Measurements from ENCODE around the gene PCSK9.

DNA sequence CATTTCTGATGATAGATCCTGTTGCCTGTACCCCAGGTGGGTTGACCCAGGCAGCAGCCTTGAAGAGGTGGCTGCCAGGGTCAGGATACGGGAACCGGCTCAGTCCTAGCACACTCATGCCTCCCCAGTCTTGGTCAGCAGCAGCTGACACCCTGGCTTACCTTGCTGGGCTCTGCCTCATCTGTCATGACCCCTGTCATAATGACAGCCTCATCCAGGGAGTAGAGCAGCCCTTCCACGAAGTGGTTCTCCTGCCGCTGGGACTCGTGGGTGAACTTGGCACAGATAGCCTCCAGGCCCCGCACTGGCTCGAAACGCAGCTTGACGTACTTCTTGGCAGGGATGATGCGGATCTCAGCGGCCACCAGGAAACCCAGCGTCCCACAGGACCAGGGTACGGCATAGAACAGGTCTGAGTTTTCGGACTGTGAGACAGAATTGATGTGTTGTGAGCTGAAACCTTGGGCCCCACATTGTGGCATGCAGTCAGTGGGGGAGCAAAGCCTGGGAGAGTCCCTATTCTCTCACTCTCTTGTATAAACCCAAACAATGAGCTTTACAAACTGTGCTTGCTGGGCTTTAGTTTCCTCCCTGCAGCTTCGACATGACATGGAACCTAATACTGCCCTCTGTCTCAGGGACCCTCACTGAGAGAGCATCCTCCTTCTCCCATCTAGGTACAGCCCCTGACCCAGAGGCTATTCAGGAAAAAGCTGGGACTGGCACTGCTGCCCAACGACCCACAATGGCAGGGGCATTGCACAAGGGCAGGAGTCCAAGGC lies 15.6 kb downstream of the DHCR24 start:
- RRBS = no CpG with 5 or more reads among the region's 16 CpGs
CAGE:
- cytosol, long polyA plus RNA = no peak
- long polyA plus RNA = no peak
- nucleus, long polyA plus RNA = no peak

DNA sequence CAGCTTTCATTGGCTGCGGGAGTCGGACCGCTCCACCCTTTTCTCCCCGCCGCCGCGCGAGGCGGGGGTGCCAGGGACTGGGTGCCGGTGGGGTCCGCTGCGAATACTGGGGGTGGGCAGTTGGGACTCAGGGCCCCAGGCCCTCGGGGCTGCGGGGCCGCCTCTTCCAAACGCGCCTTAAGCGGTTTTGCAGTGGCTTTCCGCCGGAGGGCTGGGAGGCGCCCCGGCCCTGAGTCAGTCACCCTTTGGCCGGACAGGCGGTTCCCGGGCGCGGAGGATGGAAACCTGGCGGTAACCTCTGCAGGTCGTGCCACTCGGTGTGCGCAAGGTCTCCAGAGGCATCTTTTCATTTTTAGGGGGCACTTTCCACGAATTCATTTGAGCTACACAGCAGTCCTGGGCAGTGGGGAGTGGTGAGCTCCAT lies 349 bp upstream of the DHCR24 start:
- RRBS = no CpG with 5 or more reads among the region's 32 CpGs
CAGE:
- cytosol, long polyA plus RNA = no peak
- long polyA plus RNA = no peak
- nucleus, long polyA plus RNA = no peak

GRCh38 chr1:55038990-55039994 lies at the start of gene PCSK9:
PCSK9 (plus strand) TSS chr1:55039548.
- RRBS = 9% methylated on average over 8 of the region's 66 CpGs
CAGE:
- cytosol, long polyA plus RNA = start-site peak on the plus strand at chr1:55039490-55039597, 425 reads
- long polyA plus RNA = no peak
- nucleus, long polyA plus RNA = start-site peak on the plus strand at chr1:55039483-55039597, 362 reads

DNA sequence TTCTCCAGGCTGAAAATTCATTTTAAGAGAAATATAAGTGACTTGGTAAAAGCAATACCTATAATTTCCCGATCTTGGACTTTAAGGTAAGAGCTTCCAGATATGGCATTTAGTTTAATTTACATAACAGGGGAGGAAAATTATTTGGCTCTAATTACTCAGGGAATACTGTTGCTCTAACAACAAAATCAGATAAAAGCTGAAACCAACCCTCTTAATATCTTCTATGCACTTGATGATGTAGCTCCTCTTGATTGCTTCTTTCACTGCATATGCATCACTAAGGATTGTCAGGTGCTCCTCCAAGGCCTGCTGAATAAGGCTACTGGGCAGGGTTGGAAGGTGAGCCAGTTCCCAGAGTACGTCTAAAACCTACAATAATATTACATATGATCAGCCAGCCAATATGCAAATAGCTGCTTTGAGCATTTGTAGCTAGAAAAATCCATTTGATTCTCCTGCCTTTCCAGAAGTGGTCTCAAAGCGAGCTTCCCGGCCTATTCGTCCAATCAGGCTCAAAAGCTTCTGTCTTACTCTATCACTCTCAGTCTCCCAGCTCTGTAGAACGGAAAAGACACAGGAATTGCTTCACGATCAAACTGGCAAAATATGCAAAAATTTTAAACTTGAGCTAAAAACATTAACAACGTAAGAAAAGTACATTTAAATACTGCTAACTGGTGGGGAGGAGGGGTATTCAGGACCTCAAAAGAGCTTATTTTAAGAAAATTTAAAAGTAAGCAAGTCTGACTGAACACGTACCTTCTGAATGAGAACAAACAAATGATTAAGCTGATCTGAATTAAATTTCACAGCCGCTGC lies 61.0 kb downstream of the USP24 start:
- RRBS = no CpG with 5 or more reads among the region's 10 CpGs
CAGE:
- cytosol, long polyA plus RNA = no peak
- long polyA plus RNA = no peak
- nucleus, long polyA plus RNA = no peak

DNA sequence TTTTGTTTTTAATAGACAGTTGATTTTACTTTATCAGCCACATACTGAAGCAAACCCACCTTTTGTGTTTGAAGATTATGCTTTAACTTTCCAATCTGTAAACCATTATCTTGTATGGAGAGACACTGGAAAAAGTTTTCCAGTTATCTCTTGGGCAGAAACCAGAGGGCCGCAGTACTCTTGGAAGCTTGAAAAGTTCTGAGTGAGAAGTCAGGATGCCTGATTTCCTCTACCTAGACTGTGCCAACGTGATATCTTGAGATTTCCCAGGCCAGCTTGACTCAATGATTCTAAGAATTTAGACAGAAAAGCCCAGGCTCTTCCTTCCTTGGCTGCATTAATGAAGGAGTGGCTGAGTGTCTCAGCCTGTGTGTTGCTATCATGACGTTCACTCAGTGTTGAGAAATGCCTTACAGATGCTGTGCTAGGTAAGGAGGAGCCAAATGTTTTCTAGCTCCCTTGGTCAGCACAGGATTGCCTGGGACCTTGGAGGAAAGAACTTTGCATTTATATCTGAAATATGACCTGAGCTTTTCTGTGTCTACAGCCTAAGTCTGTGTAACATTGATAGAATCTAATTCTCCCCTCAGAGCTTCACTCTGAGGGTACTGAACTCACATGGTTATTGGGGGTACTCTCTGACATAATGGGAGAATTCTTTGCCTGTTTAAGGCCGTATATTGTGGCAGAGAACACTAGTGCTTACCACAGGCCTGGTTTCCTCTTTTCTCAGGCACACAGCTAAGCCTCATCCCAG lies 454.2 kb upstream of the USP24 start:
- RRBS = no CpG with 5 or more reads among the region's 4 CpGs
CAGE:
- cytosol, long polyA plus RNA = no peak
- long polyA plus RNA = no peak
- nucleus, long polyA plus RNA = no peak

DNA sequence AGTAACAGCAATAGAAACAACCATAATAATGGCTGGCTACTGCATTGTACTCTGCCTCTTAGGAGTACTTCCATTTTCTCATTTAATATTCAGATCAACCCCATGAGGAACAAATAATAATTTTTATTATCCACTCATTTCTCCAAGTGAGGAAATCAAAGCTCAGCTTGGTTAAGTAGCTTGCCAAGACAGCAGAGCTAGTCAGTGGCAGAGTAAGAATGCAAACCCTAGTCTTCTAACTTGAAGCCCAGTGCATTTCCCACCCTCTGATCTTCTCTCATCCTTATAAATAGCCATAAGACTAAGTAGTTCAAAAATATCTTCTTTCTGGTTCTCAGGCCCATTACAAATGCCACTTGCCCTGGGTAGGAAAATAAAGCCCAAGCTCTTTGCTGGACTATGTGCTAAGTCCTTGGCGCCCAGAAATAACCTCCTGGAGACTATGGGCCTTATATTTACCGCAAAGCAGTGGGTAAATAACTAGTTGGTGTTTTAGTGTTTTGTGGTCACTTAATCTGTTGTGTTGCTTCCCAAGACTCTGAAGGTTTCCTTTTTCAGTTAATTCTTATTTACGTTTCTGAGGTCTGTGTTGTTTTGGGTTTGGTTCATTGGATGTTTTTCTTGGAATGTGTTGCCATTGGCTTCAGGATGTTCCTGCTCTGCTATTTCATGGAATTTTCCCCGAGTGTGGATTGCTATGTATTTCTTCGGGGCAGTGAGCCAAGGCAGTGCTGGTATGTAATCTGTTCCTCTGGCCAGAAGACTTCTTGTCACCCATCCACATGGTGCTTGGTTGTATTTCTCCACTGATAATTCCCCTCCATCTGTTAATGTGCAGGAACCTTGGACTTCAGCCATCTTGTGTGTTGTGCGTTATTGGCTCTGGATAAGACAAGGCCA lies 505.6 kb downstream of the PLPP3 start:
- RRBS = no CpG with 5 or more reads among the region's 6 CpGs
CAGE:
- cytosol, long polyA plus RNA = no peak
- long polyA plus RNA = no peak
- nucleus, long polyA plus RNA = no peak

DNA sequence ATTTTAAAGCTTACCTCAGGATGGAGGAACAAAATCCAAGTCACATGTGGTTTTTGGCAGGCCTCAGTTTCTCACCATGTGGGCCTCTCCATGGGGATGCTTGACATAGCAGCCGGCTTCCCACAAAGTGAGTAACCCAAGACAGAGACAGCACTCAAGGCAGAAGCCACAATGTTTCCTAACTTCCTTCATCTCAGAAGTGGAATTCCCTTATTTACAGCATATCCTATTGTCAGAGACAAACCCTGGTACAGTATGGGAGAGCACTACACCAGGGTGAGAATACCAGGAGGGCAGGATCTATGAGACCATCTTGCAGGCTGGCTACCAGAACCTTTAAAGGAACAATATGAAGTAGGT lies 483.0 kb downstream of the PLPP3 start:
- RRBS = no CpG with 5 or more reads among the region's 1 CpG
CAGE:
- cytosol, long polyA plus RNA = no peak
- long polyA plus RNA = no peak
- nucleus, long polyA plus RNA = no peak

- RRBS = no CpG with 5 or more reads among the region's 8 CpGs
CAGE:
- cytosol, long polyA plus RNA = no peak
- long polyA plus RNA = no peak
- nucleus, long polyA plus RNA = no peak
Observed at GRCh38 chr1:56190122-56190742, 389.1 kb downstream of the PLPP3 start.

- RRBS = no CpG with 5 or more reads among the region's 11 CpGs
CAGE:
- cytosol, long polyA plus RNA = no peak
- long polyA plus RNA = no peak
- nucleus, long polyA plus RNA = no peak
Observed at GRCh38 chr1:56408818-56409809, 170.2 kb downstream of the PLPP3 start.

- RRBS = no CpG with 5 or more reads among the region's 4 CpGs
CAGE:
- cytosol, long polyA plus RNA = no peak
- long polyA plus RNA = no peak
- nucleus, long polyA plus RNA = no peak
Observed at GRCh38 chr1:56461940-56462660, 117.3 kb downstream of the PLPP3 start.

- RRBS = no CpG with 5 or more reads among the region's 8 CpGs
CAGE:
- cytosol, long polyA plus RNA = no peak
- long polyA plus RNA = no peak
- nucleus, long polyA plus RNA = no peak
Observed at GRCh38 chr1:56473426-56474562, 105.6 kb downstream of the PLPP3 start.

DNA sequence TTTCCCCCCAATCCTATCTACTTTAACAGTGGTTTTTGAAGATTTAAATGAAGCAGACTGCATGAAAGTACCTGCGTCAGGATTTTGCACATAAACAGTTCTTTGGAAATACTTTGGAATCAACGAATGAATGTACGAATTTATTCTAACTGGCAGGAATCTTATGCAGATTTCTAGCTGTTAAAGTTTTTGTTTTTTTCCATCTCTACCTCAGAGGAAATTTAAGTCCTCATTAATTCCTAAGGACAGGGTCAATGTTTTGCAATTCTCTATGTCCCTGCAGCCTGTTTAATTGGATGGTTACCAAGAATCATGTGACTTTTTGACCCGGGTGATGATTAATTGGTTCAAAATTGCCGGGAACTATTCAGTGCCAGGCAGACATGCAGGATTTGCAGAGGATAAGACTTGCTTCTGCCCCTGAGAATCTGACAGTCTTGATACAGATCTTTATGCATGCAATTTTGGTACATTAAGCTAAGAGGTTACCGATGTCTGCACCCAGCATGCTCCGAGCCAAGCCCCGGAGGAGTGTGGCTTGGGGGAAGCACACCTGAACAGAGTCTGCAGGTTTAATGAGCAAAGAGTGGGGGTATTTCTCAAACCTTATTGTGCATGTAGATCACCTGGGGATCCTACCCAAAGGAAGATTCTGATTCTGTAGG lies 88.0 kb downstream of the PLPP3 start:
- RRBS = no CpG with 5 or more reads among the region's 8 CpGs
CAGE:
- cytosol, long polyA plus RNA = no peak
- long polyA plus RNA = no peak
- nucleus, long polyA plus RNA = no peak

DNA sequence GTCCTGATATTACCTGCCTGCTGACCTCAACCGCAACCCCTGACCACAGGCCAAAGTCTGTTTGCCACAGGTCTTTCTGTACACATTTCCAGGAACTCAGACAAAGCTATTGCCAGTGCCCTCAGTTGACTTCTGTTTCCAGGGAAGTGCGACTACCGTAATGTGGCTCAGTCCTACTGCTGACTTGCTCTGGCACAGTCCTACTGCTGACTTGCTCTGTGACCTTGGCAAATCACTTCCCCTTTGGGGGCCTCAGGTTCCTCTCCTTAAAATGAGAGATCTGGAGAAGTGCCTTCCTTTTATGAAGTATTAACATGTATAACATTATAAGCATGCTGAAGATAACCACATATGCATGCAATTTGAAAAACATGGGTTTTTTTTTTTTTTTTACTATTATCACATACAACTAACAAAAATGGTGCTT lies 55.1 kb downstream of the C8B start:
- RRBS = no CpG with 5 or more reads among the region's 3 CpGs
CAGE:
- cytosol, long polyA plus RNA = no peak
- long polyA plus RNA = no peak
- nucleus, long polyA plus RNA = no peak

GRCh38 chr1:56966804-56967127 lies 951 bp upstream of the C8B start:
- RRBS = no CpG with 5 or more reads among the region's 6 CpGs
CAGE:
- cytosol, long polyA plus RNA = no peak
- long polyA plus RNA = no peak
- nucleus, long polyA plus RNA = no peak

GRCh38 chr1:58446079-58446747 lies 100.3 kb downstream of the OMA1 start:
- RRBS = no CpG with 5 or more reads among the region's 4 CpGs
CAGE:
- cytosol, long polyA plus RNA = no peak
- long polyA plus RNA = no peak
- nucleus, long polyA plus RNA = no peak

GRCh38 chr1:58447185-58447722 lies 99.3 kb downstream of the OMA1 start:
- RRBS = no CpG with 5 or more reads among the region's 7 CpGs
CAGE:
- cytosol, long polyA plus RNA = no peak
- long polyA plus RNA = no peak
- nucleus, long polyA plus RNA = no peak

GRCh38 chr1:58545372-58545633 lies 1.2 kb downstream of the OMA1 start:
- RRBS = no CpG with 5 or more reads among the region's 2 CpGs
CAGE:
- cytosol, long polyA plus RNA = no peak
- long polyA plus RNA = no peak
- nucleus, long polyA plus RNA = no peak

DNA sequence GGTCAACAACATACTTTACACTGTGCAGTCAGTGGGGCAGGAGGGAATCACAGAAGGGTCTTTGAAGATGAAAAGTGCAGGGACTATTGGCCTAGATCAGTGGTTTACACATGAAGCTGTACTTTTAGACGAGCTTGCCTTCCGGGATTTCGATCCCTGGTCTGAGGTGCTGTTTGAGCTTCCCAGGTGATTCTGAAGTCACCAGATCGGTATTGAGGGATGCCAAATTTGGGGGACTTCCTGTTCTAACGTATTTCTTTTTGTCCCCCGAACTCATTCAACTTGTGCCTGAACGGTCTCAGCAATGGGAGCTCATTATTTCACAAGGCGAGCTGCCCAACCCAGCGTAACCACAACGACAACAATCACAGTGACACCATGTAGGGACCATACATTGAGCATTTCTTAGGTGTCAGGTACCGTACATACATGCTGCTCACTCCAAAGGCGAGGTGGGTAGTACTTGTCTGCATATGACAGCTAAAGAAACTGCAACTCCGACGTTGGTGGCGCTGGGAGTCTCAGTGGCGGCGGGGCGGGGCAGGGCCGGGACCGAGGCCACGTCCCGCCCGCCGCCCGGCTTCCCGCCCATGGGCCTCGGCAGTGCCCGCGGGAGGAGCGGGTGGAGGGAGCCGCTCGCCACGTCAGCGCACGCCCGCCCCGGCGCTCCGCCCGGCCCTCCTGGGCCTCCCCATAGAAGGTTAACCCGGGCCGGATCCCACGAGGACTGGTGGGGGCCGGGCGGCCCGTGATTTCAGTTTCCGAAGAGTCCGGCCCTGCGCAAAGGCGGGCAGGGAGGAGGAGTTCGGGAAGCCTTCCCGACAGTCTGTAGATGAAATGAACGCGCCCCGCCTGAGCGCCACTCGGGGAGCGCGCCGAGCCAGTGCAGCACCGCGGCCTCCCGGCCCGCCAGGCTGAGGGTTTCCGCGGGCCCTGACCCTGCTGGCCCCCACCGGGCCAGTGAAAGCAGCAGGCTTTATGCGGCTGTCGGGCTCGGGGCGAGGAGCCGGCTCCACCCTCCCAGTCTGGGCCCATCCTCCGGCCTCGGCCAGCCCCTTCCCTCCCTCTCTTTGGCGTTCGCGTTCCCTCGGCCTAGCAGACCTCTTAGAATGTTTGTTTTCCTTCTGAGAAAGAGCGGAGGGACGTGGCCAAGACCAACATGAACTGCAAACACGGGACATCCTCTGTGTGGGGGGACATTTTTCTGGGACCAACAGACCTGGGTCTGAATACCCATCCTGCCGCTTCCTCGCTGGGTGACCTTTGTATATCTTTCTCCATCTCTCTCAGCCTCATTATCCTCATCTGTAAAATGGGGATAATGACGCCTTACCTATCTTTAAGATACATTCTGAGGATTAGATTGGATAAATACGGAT lies 119.8 kb upstream of the JUN start:
- RRBS = 1% methylated on average over 22 of the region's 85 CpGs
CAGE:
- cytosol, long polyA plus RNA = no peak
- long polyA plus RNA = no peak
- nucleus, long polyA plus RNA = no peak

DNA sequence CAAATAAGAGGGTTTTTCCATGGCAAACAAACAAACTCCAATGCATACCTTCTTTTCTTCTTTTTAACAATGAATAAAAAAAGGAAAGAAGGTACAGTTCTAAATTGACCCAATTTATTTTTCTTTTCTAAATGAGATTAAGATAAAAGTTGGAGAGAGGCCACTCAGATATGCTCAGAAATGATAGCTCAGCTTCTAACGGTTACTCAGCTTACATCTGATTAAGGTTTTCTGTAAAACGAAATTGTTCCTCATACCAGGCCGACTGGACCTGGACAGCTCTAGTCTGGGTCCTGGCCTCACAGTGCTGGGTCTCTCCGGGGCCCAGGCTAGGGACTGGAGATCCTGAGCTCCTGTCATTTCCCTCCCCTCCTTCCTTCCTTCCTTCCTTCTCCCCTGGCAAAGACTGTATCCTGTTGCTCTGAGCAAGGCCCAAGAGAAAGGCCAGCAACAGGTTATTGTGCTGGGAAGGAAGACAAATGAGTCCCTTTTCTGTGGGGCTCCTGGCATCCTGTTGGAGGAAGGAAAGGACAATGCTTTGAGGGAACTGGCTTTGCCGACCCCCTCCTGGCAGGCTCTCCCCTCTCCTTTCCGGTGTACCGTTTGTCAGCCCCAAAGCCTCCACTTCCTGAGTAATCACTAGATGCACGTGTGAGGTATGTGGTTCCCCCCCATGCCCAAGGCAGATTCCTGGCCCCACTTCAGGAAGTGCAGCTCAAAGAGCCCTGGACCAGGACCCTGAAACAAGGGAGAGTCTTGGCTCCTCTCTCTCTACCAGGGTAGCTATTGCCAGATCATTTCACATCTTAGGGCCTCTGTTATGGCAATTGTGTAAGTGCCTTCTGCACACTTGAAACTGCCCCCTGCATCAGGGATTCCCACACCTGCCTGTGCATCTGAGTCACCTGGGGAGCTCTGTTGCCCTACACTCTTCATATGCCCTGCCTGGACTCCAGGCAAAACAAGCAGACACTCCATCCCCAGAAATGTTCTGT lies 212.8 kb upstream of the FGGY start:
- RRBS = no CpG with 5 or more reads among the region's 8 CpGs
CAGE:
- cytosol, long polyA plus RNA = no peak
- long polyA plus RNA = no peak
- nucleus, long polyA plus RNA = no peak

DNA sequence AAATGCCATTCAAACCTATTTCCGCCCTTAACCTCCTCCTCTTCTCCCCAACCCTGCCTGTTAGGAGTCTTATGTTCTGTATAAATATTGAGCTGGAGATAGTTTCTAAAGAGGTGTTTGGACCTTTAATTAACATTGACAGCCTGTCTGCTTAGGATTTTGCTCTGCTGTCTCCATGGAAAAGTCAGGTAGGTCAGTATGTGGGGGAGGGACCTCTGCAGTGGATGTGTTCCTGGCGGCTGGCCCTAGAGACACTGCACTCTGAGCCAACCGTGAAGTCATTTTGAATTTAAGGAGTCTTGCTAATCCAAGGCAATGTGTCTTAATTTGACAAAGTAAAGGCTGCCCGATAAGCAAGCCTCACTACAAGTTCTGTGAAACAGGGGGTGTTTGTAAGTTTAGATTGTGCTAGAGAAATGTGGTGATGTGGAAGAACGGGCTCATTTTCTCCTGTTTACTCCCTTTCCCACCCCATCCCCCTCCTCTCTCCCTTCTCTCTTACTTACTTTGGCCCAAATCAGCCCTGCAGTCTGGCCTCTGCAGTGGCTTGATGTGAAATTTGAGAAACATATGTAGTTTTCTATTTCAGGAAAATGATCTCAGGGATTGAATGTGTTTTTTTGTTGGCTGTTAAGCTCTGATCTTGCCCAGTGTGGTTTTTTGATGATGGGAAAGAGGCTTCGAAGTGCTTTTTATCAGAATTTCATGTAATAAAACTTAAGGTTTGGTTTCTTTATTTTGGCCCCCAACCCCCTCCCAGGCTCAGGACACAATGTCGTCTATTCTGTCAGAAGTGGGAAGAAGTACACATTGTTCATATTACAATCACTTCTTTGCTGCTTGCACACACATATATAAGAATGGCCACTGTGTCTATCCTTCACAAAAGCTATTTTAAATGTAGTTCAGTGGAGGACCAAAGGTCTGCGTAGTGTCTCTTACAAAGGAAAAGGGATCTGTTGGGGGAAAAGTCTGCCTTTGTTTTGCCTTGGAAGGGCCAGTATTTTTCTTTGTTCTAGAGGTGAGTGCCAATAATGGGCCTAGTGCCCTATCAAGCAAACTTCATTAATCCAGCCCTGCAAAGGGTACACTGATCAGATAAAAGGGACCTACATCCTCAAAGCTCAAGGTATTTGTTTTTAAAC lies 96.6 kb downstream of the FGGY start:
- RRBS = no CpG with 5 or more reads among the region's 8 CpGs
CAGE:
- cytosol, long polyA plus RNA = no peak
- long polyA plus RNA = no peak
- nucleus, long polyA plus RNA = no peak